Skin of body (tissue), 2 donors: ENCODE measurements around a stretch of chr1.

DNA sequence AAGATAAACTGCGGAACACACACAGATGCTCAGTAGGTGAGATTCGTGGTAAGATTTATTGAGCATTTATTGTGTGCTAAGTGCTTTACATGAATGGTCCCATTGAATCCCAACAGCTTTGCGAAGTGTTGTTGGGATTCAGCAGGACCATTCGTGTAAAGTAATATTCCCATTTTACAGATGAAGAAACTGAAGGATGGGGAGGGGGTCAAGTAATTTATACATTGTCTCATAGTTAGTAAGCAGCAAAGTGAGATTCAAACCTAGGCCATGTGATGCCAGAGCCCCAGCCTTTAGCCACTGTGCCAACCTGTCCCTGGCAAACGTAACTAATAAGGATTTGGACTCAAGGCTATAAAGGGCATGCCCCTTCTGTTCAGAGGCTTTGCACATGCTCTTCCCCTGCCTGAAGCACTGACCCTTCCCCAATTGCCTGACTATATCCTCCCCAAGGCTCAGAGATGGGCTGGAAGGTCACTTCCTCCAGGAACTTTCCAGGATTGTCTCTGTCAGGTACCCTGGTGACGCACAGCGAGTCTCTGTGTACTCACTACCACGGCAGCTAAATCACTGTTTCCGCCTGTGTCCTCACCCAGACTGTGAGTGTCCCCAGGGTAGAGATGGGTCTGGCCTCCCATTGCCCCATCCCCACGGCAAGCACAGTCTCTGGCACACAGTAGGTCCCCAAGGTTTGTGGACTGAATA, 93.5 kb upstream of the RUNX3 start:
- RAMPAGE, long total RNA: no peak

GRCh38 chr1:25033723-25034725, 103.9 kb upstream of the RUNX3 start:
- RAMPAGE, long total RNA: no peak

DNA sequence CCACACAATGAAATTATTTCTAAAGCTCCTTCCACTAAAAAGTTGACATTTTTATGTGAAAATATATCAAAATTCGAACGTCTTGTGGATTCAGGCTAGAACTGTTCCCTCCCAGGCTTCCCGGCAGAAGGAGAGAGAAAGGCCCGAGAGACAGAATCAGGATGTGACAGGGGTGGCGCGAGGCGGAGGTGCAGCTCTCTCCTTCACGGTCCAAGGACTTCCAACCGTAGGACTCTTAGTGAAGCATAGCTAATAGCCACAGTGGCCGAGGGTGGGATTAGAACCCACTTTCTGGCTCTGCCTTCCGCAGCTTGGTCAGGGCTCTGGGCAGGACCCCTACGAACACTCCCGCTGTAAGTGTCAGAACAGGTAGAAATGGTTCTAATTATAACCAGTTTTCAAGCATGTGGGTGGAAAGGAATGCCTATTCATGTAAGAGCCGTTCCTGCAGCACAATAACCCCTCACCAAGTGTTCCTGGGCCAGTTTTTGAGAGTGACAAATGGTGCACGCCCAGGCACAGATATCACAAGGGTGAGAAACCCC, 86.5 kb downstream of the SYF2 start:
- RAMPAGE, long total RNA: no peak

- RAMPAGE, long total RNA: no peak
Measured at GRCh38 chr1:25338744-25339427, 752 bp downstream of the TMEM50A start.

DNA sequence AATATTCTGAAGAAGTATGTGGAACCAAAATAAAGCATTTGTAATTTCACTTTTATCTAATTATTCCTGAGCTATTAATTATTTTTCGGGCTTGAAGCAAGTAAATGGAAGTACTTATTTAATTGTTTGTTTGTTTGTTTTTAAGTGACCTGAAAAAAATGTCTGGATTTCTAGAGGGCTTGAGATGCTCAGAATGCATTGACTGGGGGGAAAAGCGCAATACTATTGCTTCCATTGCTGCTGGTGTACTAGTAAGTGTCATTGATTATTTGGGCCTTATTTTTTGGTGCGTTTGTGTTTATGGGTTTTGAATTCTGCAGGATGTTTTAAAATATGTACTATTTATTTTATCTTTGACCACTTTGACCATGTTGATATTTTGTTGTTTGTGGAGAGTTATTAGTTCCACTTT, 2.2 kb downstream of the TMEM50A start:
- RAMPAGE, long total RNA: no peak

DNA sequence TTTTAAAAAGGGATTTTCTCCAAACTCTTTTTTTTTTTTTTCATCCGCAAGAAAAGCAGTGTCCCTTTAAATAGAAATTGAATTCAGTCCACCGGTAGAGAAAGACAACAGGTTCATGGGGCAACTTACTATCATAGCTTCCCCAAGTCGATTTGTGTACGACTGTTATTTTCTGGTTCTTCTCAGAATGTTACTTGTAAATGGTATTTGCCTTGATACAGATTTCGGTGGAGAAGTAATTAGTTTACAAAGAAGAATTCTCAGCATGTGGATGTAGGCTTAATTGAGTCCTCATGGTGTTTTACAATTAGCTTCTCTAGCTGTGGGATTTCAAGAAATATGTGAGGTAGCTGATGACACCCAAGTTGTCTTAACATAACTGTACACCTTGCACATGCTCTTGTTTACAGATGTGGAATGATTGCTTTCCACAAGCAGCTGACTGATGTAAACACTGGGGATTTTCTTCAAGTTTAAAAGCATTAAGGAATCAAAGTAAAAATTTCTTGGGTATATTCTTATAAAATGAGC, 1.3 kb downstream of the MACO1 start:
- RAMPAGE, long total RNA: no peak

DNA sequence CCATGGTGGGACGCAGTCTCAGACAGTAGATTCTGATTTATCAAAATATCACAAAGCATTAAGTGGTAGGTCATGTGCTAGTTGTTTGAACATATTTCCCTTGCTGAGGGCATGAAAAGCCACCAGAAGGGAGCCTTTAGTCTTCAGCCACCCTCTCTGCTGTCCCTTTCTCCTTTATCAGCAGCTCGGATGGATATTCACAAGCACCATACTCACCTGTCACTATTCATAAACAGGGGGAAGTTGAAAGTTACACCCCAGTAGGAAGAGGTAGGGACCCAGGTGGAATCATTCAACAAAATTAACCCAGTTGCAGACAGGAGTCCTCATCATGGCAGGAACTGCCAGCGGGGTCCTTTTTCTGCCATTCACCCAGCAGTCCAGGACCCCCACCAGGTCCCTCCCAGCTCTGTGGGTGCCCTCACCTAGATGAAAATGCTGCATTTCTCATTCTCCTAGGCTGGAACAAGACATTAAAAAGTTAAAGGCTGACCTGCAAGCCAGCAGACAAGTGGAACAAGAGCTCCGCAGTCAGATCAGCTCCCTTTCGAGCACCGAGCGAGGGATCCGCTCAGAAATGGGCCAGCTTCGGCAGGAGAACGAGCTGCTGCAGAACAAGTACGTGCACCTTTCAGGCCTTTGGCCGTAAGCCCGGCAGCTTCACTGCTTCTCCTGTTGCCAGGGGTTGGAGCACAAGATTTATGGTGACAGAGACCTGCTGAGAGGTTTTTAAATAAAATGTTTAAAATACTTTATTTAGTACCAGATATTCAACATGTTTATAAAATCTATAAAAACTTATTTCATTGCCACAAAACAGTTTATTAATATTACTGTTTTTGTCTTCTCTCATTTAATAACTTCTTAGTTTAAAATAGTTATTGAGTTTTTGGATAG, 53.2 kb downstream of the MACO1 start:
- RAMPAGE, long total RNA: no peak

DNA sequence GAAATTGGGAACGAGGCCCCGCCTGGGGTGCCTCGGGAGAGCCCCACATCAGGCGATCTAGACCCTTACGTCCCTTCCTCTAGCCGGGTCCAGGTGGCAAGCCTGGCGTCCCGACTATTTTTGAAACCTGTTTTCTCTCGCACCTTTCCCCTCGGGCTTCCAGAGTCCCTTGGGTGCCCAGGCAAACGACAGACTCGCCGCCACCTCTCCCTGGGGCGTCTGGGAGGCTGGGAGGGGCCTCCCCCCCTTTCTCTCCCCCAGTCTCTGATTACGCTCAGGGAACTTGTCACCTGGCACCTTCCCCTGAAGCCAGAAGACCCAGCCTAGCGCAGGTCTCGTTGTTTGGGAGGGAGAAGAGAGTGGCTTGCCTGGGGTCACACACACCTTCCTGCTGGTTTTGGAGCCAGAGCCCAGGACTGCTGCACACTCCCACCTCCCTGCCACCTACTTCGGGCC, 974 bp downstream of the LDLRAP1 start:
- RAMPAGE, long total RNA: no peak

GRCh38 chr1:25617737-25618543, 1.3 kb downstream of the MAN1C1 start:
- RAMPAGE, long total RNA: no peak

DNA sequence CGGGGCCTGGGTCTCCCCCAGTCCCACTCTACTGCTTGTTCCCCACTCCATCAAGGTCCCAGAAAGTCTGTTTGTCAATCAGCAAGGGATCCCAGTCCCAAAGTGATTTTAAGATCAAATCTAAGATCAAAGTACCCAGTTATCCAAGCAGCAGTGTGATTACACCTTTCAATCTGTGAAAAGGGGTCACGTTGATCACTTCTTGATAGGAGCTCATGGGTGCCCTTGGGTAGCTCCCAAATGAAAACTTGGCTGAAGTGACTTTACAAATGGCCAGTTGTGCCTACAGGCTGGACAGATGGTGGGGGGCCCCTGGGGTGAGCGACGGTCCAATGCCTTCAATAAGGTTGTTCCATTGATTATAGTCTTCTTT, 36.2 kb downstream of the PAFAH2 start:
- RAMPAGE, long total RNA: no peak

DNA sequence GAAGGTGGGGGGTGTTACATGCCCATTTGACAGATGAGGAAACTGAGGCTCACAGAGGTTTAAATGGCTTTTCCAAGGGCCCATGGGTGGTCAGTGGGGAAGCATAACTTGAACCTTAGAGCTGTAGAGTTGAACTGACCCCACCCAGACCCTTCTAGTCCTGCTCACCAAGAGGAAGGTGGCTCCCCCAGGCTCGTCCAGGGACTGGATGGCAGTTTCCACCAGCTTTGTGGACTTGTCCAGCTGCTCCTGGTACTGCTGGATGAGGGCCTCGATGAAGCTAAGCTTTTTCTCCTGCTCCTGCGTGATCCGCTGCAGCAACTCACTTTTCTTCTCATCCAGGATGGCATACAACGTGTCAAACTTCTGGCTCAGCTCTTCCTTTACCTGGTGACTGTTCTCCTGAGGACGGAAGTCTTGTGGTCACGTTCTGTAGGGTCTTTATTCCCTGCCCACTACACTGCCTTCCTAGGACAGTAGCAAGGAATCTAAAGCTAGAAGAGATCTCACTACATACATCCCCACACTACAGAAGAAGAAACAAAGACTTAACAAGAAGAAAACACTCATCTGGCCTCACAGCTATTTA, 9.1 kb downstream of the TRIM63 start:
- RAMPAGE, long total RNA: no peak

DNA sequence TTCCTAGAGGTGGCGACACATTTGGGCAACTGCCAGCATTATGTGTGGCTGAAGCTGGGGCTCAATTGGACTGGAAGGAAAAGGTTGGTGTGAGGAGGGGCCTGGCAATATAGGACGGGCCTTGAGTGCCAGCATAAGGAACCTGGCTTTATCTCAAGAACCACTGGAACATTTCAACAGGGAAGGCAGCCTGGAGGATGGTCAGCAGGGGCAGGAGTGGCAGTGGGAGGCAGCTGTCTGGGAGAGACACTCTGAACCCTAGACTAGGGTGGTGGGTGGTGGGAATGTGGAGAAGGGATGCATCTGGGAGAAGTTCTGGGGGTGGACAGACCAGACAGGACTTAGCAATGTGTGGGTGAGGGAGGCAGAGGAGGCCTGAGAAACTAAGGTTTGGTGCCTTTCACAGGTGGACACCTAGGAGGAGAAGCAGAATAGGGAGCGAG, 3.5 kb downstream of the SH3BGRL3 start:
- RAMPAGE, long total RNA: no peak

DNA sequence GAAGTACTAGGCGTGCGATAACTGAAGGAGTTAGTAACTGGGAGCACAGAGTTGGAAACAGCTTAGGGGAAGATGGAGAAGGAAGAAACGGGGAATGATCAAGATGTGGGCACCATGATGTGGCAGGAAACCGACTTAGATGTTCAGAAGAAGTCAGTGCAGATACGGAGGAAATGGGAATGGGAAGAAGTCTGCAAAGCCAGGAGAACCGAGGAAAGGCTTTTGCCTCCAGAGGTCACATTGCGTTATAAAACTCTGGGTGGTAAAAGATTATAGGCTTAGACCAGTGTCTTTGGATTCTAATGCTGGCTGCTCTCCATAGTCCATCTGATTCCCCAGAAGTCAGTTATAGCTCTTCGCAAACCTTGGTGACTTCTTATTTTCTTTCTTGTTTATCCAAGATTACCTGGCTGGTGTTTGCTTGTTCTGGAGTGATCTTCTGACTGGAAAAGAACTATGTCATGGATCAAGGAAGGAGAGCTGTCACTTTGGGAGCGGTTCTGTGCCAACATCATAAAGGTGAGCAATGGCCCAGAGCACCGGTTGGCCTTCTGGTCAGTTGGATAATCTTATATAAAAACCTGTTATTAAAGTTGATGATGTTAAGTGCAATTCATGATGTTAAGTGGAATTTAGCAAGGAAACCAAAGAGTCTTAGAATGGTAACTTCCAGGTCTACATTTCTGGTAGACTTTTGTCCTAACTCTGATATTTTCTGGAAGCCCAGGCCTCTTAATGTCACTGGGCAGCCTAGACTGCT, 549 bp downstream of the DHDDS start:
- RAMPAGE, long total RNA: no peak

DNA sequence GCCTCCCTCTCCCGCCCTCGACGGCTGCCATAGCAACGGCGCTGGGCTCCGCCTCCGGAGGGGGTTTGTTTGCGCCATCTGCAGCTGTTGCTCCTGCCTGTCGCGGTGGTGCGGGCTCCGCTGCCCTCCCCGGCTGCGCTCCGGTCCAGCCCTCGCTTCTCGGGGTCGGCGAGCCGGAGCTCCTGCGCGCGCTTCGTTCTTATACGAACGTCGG, 806 bp downstream of the HMGN2 start:
- RAMPAGE, long total RNA: no peak

DNA sequence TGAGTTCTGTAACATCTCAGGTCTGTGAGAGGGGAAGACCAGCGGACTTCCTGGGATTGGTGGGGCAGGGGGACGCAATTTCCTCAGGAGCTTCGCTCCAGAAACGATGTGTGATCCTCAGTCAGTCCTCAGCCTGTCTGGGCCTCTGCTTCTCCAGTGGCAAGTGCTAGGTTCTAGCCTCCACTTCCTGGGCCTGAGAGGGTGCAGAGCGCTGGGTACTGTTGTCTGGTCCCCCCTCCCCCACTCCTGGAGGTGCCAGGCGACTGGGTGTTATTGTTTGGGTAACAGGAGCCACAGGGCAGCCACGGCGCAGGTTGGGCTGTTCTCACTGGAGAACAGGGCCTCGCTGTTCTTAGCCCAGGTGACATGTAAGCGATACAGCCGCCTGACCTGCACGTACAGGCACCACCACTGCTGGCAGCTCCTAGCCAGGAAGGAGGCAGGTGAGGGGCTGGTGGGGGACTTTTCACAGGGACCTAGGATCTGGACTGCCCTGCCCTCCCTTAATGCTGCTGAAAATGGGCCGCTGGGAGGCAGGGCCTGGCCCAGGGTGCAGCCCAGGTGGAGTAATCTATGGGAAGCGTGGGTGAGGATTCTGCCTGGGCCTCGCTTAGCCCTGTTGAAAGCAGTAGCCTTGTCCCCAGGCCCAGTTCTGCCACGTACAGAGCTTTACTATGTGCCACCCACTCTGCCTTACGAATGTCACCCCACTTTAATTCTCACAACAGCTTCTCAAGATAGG, 2.2 kb downstream of the RPS6KA1 start:
- RAMPAGE, long total RNA: no peak

DNA sequence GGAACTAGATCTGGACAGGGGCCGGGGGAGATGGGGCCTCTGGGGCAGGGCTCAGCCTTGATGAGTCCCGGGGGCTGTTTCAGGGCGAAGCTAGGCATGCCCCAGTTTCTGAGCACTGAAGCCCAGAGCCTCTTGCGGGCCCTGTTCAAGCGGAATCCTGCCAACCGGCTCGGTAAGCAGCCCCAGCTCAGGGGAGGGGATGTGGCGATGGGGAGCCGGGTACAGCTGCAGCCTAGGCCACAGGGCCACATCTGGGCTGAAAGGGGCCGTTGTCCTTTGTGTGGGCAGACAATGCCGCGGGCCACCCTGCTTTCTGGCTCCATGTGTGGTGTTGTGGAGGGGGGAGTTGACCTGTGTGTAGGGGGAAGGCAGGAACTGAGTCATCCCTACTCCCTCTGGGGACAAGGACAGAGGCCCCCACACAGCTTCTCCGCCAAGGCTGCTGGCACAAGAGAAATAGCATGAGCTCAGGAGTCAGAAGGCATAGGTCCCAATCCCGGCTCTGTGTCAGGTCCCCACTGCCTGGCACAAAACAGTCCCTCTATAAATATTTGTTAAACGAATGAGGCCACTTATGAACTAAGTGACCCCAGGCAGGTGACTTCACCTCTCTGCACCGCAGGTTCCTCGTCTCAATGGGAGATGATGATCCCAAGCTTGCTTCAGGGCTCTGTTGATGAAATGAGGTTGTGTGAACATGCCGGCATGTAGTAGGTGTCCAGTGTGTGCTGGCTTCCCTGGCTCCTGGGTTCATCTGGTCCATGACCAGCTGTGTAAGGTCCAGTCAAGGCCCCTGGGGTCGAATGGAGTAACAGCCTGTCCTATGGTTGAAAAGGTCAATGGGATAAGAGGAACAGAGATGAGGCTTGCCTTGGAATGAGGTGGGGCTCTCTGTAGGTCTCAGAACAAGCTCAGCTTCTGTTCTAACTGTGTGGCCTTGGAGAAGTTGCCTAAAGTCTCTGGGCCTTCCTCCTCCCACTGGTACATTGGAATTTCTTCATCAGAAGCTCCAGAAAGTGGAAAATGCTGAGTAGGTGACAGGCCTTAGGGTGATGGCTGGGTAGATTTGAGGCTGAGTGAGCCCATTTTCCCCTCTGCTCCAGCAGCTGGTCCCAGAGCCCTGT, 26.3 kb downstream of the RPS6KA1 start:
- RAMPAGE, long total RNA: no peak

DNA sequence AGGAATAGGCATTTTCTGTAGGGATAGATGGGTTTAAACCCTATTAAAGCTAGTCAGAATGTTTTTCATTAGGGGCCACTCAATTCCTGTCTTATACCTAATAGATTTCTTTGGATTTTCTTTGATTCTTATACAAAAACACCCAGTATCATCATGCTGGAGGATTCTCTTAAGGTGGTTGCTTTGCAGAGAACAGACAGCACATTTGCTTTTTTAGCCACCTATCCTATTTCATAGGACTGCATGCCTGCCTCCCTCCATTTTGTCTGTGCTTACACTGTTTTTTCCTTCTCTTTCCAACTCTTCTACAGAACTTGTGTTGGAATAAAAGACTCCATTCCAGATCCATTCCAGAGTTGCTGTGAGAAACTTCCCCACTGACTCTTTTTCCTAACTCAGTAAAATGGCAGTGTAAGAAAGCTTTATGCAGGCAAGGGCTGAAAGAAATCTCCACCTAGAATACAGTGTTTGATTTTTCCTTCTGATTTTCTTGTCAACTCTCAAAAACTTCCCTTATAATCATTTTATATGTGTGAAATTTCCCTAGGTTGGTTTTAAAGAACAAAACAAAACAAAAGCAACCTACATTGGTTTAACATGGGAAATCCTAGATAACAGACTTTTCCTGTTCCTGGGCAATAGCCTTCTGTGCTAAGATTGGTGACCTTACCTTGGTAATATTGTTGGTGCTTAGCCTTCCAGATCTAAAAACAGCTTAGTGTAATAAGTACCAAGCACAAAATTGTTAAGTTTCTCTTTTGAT, 5.2 kb upstream of the ARID1A start:
- RAMPAGE, long total RNA: no peak

DNA sequence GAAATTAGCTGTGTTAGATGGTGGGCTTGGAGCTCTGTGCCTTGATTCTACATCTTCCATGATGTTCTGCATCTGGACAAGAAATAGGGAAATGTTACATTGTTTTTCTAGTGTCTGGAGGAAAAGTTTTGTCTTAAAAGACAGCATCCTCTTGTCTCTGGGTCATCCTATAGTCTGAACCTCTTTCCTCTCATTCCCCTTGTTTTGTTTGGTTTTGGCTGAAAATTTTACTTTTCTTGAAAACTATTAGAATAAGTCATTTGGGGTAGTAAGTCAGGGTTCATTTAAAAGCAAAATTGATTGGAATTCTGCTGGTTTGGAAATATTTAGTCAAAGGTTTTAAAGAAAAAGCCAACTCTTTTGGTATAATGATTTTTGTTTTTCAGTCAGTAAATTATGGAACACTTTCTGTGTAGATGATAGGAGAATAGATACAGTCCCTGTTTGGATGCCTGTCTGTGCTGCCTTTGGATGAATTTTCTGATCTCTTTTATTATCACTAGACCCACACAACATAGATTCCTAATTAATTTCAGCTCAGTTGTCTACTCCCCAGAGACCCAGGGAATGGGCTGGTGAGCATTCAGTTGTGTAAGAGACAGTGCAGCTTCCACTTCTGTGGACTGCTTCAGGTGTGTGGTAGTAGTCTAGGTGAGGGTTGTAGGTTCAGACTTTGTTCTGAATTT, 3.8 kb downstream of the ARID1A start:
- RAMPAGE, long total RNA: no peak

DNA sequence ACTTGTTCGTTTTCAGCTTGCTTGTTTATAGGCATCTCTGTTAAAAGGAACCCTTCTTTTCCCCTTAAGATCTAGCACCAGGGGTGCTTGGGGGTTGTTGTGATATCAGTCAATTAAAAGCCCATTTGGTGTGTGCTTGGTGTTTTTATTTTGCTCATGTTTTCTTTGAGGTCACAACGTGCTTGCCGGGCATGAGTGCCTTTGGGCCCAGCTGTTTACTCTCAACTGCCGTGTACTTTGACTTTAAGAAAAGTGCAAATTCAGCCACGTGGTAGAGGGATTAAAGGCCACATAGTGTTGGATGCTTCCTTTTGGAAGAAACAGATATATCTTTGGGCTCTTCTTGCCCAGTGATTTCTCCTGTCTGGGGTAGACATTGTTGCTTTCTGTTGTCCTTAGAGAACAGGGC, 10.5 kb downstream of the ARID1A start:
- RAMPAGE, long total RNA: no peak

GRCh38 chr1:26785726-26786841, 1.7 kb upstream of the PIGV start:
- RAMPAGE, long total RNA: no peak